Airway epithelial cell (primary cell): ENCODE data around the genes GPD1L, CMTM8, CNOT10 and UBP1.

DNA sequence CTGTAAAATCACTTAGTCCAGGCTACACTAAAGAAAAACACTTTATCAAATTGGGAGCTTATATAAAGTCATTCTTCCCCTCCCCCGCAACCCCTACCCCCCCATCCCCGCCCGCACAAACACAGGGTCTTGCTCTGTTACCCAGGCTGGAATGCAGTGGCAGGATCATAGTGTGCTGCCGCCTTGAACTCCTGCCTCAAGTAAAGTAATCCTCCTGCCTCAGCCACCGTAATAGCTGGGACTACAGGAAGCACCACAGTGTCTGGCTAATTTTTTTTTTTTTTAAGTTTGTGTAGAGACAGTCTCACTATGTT, 60.1 kb downstream of the TGFBR2 start:
- RAMPAGE, long total RNA, result no peak

DNA sequence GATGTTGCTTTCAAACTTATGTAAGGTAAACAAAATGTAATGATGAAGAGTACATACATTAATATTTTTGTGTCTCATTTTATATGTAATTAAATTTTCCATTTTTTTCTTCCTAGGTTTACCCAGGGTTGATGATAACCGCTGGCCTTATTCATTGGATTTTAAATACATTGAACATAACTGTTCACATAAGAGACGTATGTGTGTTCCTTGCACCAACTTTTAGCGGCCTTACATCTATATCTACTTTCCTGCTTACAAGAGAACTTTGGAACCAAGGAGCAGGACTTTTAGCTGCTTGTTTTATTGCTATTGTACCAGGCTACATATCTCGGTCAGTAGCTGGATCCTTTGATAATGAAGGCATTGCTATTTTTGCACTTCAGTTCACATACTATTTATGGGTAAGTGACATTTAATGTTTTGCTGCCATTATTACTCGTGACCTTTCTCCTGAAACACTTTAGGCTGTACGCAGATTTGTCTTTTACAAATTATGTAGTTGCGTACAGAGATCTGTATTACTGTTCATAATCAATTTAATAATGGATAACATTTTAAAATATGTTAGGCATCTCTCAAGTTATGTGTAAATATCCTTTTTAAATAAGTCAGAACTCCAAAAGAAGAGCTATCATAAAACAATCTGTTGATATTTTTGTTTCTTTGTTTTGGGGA, 47.1 kb downstream of the STT3B start:
- RAMPAGE, long total RNA, result no peak

- RAMPAGE, long total RNA, result no peak
Observed at GRCh38 chr3:31856513-31856712, 124.6 kb downstream of the OSBPL10 start.

GRCh38 chr3:32077059-32077915, 29.1 kb upstream of the GPD1L start:
- RAMPAGE, long total RNA, result no peak

DNA sequence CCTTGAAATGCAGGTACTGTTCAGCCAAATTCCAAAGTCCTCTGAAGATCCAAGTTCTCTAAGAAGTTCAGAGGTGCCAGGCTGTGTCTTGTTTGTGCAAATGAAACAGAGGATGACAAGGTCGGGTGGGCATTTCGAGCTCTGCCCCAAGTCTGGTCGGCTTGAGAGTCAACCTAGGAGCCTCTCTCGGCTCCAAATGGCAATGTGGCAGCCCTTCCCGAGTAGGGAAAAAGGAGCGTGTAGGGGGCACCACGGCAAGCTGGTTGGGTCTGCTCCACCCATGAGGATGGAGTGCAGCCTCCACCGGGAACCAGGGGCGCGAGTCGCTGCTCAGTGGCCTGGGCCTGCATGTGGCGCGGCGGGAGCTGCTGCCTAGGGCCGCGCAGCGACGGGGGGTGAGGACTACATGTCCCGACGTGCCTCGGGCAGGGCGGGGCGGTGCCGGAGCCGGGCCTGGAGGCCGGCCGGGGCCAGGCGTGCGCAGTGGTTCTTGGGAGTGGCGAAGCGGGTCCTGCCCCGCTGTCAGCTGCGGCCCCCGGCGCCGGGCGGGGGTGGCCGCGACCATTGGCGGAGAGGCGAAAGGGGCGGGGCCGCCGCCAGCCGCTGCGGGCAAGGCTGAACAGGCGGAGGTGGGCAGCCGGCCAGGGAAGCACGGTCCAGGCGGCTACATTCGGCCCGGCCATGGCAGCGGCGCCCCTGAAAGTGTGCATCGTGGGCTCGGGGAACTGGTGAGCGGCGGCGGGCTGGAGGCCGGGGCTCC, at the start of gene GPD1L:
TSS of gene GPD1L (plus strand) at position 590 of the 760 bp plus-strand sequence.
- RAMPAGE, long total RNA, result no peak

GRCh38 chr3:32120418-32120756, 14.0 kb downstream of the GPD1L start:
- RAMPAGE, long total RNA, result no peak

DNA sequence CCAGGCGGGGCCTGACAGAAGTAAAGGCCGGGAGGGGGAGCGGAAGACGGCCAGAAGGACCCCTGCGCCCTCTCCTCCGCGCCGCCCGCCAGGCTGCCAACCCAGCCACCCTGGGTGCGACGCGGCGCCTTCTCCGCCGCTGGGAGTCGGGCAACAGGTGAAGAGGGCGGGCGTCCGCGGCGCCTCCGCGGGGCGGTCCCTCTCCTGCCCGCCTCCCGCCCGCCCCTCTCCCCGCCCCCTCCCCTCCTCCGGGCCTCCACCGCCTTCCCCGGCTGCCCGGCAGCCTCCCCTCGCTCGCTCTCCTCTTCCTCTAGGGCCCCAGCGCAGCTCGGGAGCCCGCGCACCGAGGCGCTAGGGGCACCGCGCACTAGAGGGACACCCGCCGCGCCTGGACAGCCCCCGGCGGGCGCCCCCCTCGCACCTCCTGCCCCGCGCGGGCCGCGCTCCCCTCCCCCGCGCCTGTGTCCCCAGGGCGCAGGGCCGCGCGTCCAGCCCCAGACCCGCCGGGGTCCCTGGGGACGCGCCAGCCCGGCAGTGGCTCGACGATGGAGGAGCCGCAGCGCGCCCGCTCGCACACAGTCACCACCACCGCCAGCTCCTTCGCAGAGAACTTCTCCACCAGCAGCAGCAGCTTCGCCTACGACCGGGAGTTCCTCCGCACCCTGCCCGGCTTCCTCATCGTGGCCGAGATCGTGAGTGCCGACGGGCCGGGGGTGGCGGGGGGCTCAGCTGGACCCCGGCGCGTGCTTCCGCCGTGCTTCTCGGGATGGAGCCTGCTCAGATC, at the start of gene CMTM8:
TSS of gene CMTM8 (plus strand) at position 253 of the 784 bp plus-strand sequence.
- RAMPAGE, long total RNA, result no peak

- RAMPAGE, long total RNA, result no peak
Observed at GRCh38 chr3:32428360-32428843, 36.7 kb downstream of the CMTM7 start.

DNA sequence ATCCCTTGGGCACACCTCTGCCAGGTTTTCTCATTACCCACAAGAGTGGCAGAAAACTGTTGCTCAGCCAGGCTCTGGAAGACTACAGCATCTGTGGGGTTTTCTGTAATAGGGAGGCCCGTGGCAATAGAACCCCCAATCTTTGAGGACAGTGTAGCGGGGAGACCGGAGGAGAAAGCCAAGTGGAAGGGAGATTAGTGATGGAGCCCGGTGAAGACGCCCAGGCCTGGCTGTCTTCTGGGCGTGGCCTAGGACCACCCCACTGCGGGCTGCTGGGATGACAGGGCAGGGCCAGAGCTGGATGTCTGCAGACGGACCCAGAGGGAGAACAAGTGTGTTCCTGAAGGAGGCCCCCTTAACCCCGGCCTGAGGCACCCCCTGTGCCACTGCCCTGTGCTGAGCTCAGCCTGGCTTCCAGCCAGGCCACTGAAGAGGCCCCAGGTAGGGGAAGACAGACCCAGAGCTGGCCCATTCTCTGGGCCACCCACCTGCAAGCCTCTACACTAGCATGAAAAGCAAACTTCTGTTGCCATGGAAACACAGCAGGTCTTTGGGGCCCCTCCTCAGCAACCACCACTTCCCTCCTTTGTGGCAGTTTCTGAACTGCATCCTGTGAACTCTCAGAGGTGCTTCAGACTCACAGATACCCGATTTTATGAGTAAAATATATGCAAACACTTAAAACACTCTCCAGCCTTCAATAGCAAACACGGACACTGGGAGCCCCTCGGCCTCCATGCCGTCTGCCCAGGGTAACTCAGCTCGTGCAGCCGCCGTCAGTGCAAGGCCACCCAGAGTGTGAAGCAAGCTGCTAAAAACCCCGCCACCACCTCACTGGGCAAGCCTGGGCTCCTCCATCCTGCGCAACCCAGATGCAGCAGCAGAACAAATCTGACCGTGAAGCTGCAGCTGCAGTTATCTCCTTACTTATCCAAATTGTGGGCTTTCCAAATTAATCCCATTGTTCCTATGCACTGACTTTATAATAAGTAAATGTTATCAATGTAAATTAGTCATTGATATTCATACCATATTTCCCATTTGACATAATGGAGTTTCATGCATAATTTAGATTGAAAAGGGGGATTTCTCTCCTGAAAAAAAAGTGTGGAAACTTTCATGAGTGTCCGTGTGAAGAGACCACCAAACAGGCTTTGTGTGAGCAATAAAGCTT, 42.4 kb downstream of the CMTM6 start:
- RAMPAGE, long total RNA, result no peak

DNA sequence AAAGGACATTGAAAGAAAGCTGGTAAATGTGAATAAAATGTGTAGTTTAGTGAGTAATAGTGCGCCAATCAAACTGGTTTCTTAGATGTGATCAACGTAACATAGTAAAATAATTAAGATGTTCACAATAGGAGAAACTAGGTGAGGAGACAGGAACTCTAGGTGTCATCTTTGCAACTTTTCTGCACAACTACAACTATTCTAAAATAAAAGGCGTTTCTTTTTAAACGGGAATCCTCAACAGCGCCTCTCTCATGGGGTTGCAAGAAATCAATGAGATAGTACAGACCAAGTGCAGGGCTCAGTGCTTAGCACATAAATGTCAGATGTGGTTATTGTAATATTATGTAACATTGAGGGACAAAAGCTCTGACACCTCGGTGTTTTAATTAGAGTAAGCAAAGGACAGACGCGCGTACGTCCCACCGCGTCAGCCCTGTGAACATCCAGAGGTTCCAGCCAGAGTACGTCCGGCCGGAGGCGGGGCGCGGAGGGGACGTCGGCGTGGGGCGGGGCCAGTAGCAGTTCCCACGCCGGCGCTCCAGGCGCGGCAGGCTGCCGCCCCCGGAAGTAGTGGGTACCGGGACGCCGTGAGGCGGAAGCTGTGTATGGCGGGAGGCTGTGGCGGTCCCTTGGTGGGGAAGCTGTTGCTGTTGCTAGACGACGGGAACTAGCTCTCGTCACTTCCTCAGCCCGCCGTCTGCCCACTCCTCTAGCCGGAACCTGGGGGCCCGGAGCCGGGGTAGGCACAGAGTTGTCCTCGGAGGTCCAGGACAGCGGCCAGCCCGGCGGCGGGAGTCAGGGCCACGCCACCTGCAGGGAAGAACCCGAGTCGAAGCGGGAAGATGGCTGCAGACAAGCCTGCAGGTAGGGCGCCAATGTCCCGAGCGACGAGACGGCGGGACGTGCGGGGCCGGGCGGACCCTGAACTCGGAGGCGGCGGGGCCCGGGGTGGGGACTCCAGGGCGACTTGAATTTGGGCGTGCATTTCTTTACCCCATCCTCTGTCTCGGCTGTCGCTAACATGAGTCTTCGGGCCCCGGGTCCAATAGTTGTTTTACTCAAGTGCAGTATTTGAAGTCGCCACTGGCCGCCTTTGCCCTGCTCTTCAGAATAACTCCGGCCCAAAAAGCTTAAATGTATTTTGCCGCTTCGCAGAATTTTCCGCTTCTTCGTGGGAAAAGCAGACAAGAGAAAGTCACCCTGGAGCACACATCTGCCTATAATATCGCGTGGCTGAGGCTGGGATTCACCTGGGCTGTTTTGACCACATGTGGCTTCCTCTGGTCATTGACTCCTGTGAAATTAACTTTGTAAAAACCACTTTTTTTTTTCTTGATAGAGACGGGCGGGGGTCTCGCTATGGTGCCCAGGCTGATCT, at the start of gene CNOT10:
TSS of gene CNOT10 (plus strand) at position 573 of the 1,381 bp plus-strand sequence.
- RAMPAGE, long total RNA, result no peak

- RAMPAGE, long total RNA, result no peak
Observed at GRCh38 chr3:32902834-32903405, 48.5 kb upstream of the CCR4 start.

DNA sequence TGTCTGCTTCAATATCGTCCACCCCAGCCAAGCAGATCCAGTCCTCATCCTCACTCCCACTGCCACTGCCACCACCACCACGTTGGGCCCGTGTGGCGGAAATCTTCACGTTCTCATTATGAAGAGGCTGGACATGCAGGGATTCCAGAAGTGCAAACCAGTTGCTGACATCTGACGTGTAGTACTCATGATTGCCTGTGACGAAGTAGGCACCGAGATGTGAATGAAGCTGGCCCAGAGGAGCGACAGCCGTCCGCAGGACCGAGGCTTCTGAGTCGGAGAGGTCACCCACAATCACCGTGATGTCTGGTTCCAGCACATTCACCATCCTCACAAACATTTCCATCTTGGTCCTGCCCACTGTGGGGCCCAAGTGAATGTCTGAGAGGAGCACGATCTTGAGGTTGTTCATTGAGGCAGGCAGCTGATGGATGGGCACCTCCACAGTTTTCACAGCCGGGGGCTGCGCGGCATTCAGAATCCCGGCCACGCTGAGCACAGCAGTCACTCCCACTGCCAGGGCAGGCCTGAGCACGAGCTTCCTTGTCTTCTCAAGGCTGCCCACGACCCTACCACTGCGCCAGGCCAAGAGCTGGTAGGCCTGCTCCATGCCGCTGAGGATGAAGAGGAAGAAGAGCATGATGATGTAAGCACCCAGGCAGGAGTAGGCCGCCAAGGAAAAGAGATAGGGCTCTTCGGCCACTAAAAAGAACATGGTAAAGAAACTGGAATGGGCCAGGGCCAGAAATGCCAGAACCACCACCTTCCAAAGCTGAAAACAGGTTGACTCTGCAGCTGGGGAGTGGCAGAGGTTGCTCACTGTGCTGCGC, 3.6 kb downstream of the GLB1 start:
- RAMPAGE, long total RNA, result no peak

DNA sequence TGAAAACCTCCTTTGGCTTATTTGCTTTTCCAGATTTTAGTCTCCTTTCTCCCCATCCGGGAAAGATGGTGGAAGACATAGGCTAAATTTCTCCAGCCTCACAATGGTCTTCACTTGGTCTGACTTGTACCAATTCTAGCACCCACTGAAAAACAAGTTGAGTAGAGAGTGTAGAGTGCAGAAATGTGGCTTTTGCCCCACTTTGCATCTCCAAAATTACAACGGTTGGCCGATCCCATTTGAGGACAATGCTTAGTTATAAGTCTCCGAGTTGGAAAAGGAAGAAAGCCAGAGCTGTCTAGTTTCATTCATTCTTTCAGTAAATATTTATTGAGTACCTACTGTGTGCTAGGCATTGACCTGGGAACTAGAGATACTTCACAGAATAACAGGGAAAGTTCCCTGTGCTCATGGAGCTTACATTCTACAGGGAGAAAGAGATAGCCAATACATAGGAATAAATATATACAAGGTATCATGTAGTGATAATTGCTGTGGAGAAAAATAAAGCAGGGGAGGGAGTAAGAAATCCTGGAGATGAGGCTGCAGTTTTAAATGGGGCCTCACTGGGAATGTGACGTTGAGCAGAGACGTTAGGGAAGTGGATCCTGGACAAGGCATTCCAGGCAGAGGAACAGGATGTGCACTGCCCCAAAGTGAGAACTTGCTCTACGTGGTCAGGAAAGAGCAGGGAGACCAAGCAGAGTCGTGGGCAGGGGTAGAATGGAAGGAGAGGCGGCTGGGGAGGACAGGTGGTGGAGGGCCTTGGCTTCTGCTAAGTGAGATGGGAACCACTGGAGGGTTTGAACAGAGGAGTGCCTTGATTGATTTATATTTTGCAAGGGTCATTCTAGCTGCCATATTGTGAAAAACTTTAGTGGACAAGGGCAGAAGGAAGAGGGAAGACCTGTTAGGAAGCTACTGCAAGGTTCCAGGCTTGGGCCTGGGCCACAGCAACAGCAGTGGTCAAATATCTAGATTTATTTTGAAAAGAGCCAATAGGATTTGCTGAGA, 29.7 kb downstream of the CRTAP start:
- RAMPAGE, long total RNA, result no peak

GRCh38 chr3:33385637-33386176, 54.5 kb downstream of the UBP1 start:
- RAMPAGE, long total RNA, result no peak

- RAMPAGE, long total RNA, result no peak
Observed at GRCh38 chr3:33388302-33389403, 51.6 kb downstream of the UBP1 start.

- RAMPAGE, long total RNA, result no peak
Observed at GRCh38 chr3:33389620-33390524, 50.3 kb downstream of the UBP1 start.

DNA sequence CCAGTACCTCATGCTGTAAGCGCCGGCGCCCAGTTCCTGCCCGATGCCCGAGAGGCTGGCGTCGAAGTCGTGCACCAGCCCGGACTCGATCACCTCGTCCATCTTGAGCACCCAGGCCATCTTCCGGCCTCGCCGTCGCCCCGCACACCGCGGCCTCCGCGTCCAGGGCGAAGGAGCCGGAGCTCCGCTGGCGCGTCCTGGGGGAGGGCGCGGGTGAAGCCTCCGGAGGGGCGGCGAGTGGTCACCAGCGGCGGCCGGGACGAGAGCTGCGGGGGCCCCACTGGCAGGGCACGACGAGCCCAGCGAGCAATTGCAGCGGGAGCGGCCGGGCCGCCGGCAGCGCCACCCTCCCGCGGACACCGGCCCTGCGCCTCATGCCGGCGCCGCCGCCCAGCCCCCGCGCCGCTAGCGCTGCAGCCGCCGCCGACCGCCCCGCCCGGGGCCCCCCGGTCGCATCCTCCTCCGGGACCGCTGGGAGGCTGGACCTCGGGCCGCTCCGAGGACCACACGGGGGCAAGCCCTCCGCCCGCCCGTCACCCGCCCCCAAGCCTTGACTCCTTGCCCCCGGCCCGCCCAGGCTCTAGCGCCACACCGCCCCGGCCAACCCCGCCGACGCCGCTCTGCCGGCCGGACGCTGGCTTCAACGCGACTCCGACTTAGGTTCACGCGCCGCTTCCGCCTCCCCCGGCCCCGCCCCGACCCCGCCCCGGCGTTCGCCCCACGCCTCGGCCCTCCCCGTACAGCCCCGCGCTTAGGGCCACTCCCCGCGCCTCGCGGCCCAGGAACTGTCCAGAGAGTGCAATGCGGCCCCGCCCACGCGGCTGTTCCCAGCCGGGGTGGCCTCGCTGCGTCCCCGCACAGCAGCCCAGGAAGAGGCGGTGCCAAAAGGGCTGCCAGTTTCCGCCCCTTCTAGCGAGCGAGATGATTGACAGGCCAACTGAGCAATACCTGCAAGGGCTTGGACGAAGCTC, at the start of gene UBP1:
TSS of gene UBP1 (minus strand) at position 677 of the 971 bp plus-strand sequence.
- RAMPAGE, long total RNA, result no peak

DNA sequence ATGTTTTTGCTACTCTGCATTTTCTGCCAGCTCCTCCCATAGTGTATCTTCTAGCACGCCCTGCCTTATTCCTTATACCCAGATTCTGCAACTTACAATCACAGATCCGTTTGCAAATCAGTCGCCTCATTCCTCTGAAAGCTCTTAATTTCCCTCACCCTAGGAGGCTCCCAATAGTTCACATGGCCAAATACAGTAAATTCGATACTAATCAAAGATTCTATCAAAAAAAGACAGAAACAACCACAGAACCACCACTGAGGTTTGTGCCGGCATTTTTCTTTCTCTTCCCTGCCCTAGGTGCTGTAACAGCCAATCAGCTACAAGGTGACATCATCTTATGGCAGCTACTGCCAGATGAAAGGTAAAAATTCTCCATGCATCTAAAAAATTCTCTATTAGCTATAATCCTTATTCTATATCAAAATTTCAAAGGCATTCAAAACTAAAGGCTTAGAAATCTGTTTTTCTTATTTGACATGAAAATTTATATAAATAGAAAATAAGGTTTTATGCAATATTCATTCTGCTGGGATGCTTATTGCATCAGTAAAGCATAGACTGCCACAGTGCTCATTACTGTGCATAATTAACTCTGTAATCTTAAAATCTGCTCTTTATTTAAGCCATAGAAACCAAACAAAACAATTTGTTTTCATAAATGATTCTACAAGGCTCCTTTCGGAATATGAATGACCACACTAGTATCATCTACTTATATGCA, 72.7 kb downstream of the CLASP2 start:
- RAMPAGE, long total RNA, result no peak

DNA sequence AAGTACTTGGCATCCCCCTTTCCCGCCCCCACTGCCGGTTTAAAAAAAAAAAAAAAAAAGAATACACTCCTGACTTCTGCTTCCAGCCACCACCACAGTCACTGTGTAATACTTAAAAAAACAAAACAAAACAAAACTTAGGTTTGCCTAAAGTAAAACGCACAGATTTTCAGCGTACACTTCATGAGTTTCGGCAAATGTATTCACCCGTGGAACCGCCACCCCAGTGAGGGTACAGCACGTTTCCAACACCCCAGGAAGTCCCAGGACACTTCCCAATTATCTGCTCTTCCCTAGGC, 394 bp upstream of the CLASP2 start:
- RAMPAGE, long total RNA, result no peak

GRCh38 chr3:35674996-35675772, 35.9 kb downstream of the ARPP21 start:
- RAMPAGE, long total RNA, result no peak